Vagina (tissue), 1 donor: ENCODE measurements around a stretch of chr9.

- PRO-cap = no peak
- RAMPAGE, long total RNA = no peak
Measured at GRCh38 chr9:129469244-129469949, 151.5 kb downstream of the C9orf50 start.

GRCh38 chr9:129481492-129482503, 139.1 kb downstream of the C9orf50 start:
- PRO-cap = bidirectional peak, plus-strand start at chr9:129482188, minus-strand start at chr9:129482165
- RAMPAGE, long total RNA = no peak

- PRO-cap = no peak
- RAMPAGE, long total RNA = no peak
Measured at GRCh38 chr9:129487943-129488279, 133.0 kb downstream of the C9orf50 start.

DNA sequence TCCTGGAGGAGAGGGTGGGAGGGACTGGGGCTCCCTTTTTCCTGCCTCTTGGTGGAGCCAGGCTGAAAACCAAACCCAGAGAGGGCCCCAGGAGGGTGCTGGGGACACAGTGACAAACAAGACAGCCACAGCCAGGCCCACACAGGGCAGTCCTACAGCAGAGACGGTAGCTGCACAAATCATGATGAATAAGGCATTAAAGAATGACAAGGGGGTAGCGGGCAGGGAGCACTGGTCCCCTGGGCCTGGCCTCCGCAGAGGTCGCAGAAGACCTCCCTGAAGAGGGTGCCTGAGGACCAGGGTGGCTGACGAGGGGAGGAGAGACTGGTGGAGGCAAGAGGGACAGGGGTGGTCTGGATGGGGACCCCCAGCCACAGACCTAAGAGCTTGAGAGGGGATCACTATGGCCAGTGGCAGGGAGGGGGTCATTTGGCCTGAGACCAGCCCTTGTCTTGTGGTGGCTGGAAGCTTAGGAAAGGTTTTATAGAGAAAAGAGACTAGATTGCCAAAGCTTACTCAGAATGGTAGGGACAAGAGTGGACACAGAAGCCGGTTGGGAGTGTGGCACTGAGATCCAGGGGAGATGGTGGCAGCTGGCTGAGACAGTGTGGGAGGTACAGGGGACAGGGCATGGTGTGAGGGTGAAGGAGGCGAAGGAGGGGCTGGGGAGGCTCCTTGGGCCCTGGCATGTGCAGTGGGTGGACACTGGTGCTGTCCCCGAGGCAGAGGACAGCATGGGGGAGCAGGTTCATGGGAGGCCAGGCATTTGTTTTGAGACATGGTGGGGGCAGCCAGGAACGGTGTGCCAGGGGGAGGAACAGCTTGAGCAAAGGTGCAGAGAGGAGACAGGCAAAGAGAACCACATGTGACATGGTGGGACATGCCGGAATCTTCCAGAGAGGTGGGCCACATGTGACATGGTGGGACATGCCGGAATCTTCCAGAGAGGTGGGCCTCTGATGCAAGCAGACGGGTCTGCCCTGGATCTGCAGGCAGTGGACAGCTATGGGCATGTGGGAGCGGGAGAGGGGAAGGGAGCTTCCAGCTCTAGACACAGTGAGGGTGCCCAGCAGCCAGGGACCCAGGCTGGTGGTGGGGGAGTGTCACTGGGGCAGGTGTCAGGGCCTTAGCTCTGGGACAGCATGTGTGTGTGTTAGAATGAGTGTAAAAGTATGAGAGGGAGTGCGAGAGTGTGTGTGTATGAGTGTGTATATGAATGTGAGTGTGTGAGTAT, 122.9 kb downstream of the C9orf50 start:
- PRO-cap = bidirectional peak, plus-strand start at position 206 of the sequence, minus-strand start at position 181 of the sequence; unidirectional peak, plus-strand start at position 519 of the sequence
- RAMPAGE, long total RNA = start-site peak on the plus strand centred at position 980 of the sequence, 69 bp wide, 9 reads

GRCh38 chr9:129555615-129556215, 65.2 kb downstream of the C9orf50 start:
- PRO-cap = no peak
- RAMPAGE, long total RNA = no peak

- PRO-cap = no peak
- RAMPAGE, long total RNA = no peak
Measured at GRCh38 chr9:129569611-129570191, 51.2 kb downstream of the C9orf50 start.

DNA sequence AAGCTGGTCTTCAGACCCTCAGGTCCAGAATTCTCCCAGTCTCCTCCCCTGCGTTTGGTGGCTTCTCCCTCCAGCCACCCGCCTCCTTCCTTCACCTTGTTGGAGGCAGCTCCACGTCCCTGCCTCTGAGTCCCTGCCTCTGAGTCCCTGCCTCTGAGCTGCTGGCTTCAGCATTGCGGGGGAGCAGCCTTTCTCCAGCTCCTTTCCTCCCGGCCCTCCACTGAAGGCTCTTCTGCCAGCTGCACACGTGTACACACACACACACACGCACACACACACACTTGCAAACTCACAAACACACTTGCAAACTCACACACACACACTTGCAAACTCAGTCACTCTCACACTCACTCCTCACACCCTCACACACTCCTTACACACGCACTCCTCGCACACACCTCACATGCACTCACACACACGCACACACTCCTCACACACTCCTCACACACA, 45.1 kb downstream of the C9orf50 start:
- PRO-cap = unidirectional peak, minus-strand start at position 141 of the sequence
- RAMPAGE, long total RNA = no peak

GRCh38 chr9:129580123-129580706, 40.7 kb downstream of the C9orf50 start:
- PRO-cap = no peak
- RAMPAGE, long total RNA = no peak

- PRO-cap = no peak
- RAMPAGE, long total RNA = no peak
Measured at GRCh38 chr9:129619825-129620925, 726 bp downstream of the C9orf50 start.

DNA sequence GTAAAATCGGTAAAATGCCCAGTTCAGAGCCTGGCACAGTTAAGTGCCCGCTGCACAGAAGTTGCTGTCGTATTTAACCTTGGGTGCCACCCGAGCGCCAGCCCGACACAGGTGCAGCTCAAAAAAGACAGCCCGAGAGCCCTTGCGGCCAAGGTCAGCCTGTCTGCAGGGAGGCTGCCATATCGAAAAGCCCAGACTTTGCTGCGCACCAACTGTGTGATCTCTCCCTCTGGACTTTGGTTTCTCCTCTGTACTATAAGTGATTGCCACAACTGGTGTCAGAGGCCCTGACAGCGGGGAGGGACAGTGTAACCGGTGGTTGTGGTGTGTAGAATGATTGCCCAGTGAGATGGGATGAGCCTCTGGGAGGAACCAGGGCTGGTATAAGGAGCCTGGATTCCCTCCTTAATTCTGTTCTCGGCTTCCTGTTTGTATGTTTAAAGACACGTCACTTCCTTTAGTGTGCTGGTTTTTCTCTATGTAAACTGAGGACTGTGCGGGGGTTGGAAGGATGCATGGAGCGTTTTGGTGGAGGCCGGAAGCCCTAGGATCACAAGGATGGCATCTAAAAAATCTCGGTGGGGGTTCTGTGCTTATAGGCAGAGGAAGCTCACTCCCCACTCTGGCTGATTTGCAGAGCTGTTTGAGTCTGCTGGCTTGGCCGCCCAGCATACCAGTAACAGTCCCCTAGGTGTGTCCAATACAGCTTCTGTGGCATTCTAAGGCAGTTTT, 865 bp downstream of the NTMT1 start:
- PRO-cap = no peak
- RAMPAGE, long total RNA = no peak

DNA sequence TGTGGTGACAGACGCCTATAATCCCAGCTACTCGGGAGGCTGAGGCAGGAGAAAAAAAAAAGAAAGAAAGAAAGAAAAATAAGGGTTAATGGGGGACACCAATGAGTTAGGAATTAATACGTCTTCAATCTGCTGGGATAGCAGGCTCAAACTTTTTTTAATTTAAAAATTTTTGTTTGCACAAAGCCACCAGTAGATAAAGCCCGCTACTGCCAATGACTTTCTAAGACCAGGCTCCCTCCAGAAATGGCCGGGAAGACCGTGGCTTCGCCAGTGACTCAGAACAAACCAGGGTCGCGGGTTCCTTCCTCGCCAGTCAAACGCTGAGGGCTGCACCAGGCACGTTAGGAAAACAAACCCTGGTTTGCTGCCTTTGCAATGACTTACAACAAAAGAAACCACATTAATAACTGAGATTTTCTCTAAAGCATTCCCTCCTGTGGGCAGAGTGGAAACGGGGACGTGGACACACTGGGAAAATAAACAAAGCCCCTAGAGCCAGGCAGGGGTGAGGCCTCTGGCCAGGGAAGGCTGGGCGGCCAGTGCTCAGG, 3.6 kb downstream of the PRRX2 start:
- PRO-cap = no peak
- RAMPAGE, long total RNA = no peak

GRCh38 chr9:129814363-129814815, 9.5 kb downstream of the TOR1A start:
- PRO-cap = no peak
- RAMPAGE, long total RNA = no peak

GRCh38 chr9:129822778-129823713, 890 bp downstream of the TOR1A start:
- PRO-cap = no peak
- RAMPAGE, long total RNA = no peak

GRCh38 chr9:129873790-129874831, 38.9 kb downstream of the USP20 start:
- PRO-cap = no peak
- RAMPAGE, long total RNA = no peak

GRCh38 chr9:129891437-129892213, 56.4 kb downstream of the USP20 start:
- PRO-cap = no peak
- RAMPAGE, long total RNA = no peak

GRCh38 chr9:129896278-129896617, 61.0 kb downstream of the USP20 start:
- PRO-cap = no peak
- RAMPAGE, long total RNA = no peak

DNA sequence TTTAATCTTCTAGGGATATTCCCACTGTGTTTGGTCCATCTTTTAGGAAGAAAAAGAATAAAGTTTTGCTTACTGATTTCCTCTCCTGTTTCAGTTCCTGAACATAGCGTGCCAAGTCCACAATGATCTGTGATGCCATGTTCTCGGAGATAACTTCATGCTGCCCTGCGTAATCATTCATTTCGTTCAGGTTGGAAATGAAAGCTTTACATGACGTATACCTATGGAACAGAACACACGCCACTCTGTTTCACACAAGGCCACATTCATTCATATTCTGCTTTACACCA, 64.7 kb downstream of the FNBP1 start:
- PRO-cap = no peak
- RAMPAGE, long total RNA = start-site peak on the minus strand centred at position 117 of the sequence, 9 bp wide, 53 reads

- PRO-cap = no peak
- RAMPAGE, long total RNA = no peak
Measured at GRCh38 chr9:130077187-130077625, 23.5 kb downstream of the GPR107 start.

DNA sequence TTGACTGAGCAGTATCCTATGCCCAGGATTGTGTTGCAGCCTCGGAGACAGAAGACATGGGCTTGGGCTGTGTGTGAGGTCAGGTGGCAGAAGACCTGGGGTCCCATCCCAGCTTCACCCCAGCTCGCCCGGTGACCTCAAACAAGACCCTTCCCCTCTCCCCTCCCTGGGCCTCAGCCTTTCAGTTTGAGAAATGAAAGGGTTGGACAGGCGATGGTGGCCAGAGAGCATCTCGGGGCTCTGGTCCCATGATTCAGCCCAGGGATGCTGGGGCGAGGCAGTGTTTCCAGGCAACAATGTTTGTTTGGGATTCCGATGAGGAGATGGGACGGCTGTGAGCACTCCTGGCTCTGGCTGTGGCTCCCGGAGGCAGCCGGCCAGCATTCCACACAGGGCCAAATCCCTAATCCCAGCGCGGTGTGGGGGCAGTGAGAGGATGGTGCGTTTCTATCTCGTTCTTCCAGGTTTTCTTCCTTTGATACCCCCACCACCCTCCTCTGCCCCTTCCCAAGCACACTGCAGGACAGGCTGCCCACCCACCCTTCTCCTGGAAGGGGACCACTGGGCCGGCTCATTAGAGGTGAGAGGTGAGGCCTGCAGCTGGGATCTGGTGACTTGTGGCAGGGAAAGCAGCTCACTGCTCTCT, 66.0 kb downstream of the HMCN2 start:
- PRO-cap = bidirectional peak, plus-strand start at position 412 of the sequence, minus-strand start at position 234 of the sequence
- RAMPAGE, long total RNA = no peak

GRCh38 chr9:130498565-130499393, 54.0 kb downstream of the ASS1 start:
- PRO-cap = no peak
- RAMPAGE, long total RNA = no peak